Zone of skin (tissue), 1 donor: ENCODE measurements around a stretch of chr22.

DNA sequence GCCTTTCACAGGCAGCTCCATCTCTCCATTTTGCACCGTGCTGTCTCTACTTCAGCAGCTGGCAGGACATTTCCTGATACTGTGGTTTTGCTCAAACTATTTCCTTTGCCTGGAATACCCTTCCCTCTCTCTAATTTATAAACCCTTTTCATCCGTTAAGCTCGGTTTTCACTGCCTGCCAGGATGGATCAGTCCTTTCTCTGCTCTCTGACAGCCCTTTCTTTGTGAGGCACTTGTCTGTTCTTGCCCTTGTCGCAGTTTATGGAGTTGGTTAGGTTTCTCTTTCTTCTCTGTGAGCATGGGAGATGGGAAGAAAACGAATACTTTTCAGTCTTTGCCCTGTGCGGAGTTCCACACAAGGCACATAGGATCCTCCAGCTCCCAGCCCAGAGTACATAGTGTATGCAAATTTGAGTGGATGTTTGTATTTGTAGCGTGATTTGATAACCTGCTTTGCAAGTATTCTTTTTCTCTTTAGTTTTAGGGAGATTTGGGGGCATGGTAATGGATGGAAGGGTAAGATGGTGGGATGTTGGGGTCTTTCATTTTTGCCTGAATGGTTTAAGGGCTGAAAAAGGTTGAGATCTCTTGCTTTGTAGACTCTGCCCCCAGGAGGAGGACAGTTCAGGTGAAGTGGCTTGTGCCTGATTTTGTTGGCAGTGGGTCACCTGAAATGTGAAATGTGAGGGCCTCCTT lies 13.9 kb downstream of the SREBF2 start:
- RRBS = no CpG with 5 or more reads among the region's 7 CpGs

DNA sequence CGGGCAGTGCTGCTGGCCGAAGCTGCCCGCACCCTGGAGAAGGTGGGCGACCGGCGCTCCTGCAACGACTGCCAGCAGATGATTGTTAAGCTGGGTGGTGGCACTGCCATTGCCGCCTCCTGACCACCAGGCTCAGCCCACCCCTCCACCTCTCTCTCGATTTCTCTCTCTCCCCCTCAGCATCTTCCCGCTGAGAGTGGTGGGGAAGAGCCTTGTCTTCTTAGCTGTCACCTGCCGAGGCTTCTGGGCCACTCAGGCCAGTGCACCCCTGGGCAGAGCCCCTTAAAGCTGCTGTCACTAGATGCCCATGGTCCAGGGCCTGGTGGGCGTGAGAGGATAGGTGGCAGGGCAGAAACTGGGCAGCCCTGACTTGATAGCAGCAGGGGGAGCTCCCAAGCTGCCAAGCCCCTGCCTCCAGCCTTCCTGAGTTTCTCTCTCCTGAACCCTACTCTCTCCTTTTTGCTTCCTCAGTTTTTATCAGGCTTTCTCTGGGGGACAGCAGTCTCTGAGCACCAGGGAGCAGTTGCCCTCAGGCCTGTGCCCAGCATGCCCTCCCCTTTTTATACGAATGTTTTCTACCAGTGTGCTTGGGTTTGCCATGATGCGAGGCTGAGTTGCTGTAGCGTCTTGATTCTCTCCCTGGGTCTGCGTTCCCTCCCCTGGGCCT lies 9.2 kb downstream of the SHISA8 start:
- RRBS = 97% methylated on average over 5 of the region's 16 CpGs

GRCh38 chr22:41908101-41908874 lies 6.6 kb downstream of the SHISA8 start:
- RRBS = no CpG with 5 or more reads among the region's 6 CpGs

DNA sequence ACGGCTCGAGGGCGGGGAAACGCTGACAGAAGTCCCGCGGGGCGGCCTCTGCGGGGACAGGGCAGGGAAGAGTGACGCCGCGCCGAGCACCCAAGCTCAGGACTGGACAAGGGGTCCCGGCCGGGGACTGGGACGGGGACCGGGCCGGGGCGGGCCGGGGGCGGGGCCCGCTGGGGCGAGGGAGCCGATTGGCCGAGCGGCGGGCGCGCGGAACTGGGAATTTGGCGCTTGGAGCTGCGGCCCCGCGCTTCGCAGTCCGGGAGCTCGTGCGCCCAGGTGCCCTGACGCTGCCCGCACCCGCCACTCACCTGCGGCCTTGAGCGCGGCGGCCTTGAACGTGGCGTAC lies 4.8 kb downstream of the SHISA8 start:
- RRBS = 1% methylated on average over 11 of the region's 46 CpGs

DNA sequence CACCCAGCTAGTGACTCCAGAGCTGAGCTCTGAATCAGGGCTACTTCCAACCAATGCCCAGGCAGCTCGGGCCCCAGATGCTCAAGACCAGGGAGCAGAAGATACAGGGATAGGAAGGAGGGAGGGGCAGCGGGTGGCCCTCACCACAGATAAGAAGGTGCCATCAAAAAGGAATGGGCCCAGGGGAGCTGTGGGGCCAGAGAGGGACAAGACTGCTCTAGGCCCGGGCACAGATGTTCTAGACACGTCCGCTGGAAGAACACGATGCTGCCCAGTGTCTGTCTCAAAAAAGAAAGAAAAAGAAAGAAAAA lies 7.5 kb downstream of the CENPM start:
- RRBS = no CpG with 5 or more reads among the region's 6 CpGs

DNA sequence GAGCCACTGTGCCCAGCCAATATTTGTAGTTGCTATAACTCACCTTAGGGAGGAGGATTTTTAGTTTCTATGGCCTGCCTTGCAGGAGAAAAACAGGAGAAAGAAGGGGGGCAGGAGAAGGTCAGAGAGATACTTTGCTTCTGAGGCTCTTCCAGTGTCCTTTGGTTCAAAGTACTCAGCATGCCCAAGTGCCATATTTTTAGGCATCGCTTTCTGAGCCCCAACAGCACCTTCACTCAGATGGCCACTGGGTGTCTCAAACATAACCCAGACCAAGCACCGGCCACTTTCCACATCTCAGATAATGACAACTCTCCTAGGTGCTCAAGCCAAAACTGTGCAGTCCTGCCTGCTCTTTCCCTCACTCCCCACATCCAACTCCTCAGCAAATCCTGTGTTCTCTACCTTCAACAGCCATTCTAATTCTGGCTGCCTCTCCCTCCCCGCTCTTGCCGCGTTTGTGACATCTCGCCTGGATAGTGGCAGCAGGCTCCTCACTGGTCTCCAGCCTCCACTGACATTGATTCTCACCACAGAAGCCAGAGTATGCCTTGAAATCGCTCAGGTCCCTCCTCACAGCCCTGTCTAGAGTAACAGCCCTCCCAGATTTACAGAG lies 1.5 kb upstream of the PHETA2 start:
- RRBS = no CpG with 5 or more reads among the region's 7 CpGs

DNA sequence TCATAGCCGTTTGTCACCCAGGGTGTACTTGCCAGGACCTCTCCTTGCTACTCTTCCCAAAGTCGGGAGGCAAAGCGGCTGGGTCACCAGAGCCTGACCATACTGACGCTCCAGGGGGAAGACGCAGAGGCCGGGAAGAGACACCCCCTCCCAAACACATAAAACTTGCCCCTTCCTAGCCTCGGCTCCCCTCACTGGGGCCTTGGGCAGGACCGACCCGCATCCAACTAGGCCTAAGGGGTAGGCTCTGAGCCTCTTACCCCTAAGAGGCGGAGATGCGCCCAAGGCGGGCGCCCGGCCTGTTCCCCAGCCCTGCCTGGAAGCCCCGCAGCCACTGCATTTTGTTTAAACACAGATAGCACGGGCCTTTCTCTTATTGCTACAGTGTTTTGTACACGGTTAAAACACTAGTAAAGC lies 483 bp upstream of the SMDT1 start:
- RRBS = no CpG with 5 or more reads among the region's 17 CpGs

GRCh38 chr22:42082289-42082788 lies 2.8 kb downstream of the SMDT1 start:
- RRBS = no CpG with 5 or more reads among the region's 8 CpGs

DNA sequence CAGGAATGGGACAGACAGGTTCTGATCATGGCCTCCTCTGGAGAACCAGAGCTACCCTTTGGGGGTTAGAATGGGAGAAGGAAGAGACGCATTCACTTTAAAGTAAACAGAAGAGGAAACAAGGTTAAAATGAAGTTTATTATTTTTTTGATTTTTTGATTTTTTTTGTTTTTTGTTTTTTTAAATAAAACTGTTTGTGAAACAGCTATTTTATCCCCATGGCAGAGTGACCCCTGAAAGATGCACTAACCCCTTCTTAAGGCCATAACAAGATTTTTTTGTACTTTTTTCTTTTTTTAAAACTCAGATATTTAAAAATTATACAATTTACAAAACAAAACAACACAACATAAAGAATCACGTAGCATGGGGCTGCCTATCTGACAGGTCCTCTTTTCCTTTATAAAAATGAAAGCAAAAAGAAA lies 29.3 kb upstream of the CYP2D6 start:
- RRBS = no CpG with 5 or more reads among the region's 2 CpGs

DNA sequence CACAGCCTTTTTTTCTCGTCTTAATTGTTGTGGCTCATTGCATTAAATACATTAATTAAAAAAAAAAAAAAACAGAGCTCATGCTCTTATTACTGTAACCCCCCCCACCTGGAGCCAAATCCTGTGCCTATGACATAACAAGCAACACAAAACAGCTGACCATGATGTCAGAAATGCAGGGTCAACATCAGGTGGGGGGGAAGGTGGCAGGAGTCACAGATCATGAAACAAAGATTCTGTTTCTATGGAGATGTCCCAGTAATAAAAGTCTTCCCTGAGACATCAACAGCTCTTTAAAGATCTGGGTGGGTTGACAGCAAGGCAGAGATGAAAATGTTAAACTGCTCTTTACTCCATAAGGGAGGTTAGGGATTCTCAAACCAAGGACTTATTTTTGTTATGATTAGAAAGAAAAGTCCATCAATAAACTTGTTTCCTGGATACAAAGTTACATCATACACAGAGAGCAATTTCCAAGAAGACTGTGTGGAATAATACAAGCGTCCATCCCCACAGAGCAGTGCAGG lies 42.6 kb upstream of the CYP2D6 start:
- RRBS = no CpG with 5 or more reads among the region's 2 CpGs

GRCh38 chr22:42279377-42279871 lies 9.0 kb upstream of the TCF20 start:
- RRBS = no CpG with 5 or more reads among the region's 11 CpGs

DNA sequence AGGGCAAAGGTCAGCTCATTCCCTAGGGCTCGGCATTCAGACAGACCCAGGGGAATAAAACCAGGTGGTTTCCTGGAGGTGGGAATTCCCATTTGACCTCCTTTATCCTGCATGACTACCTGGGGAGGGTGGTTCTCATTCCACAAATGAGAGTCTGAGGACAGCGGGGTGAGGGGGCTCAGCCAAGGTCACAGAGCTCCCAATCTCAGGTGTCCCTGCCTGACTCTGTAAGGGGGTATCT lies 22.8 kb upstream of the TCF20 start:
- RRBS = no CpG with 5 or more reads among the region's 2 CpGs

DNA sequence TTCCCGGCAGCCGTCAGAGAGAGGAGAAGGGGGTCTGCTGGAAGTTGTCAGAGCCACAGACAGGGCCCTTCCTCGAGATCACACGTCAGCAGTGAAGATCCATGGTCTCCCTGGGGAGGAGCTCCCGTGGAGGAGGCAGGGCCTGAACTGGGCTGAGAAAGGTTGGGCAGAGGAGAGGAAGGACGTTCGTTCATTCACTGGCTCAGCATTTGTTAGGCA lies 51.8 kb upstream of the TCF20 start:
- RRBS = no CpG with 5 or more reads among the region's 7 CpGs

DNA sequence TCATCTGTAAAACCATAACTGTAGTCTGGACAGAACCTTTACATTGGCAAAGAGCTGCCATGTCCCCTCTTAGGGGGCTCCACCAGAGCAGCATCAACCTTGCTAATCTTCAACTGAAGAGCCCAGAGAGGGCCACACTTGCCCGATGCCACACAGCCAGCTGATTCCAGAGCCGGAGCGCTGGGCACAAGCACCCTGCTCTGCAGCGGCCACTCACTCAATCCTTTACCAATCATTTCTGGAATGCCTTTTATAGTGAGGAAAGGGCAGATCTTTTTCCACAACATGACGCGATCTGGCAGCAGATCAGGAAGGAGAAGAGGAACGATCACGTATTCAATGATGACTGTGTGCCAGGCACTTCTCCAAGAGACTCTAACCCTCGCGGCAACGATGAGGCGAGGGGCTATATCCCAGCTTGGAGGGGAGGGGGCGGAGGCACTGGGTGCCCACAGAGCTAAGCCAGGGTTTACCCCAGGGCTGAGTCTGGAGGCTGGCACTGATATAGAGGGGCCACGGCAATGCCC lies 56.3 kb upstream of the TCF20 start:
- RRBS = no CpG with 5 or more reads among the region's 14 CpGs

- RRBS = no CpG with 5 or more reads among the region's 12 CpGs
These were observed 67.7 kb downstream of the NFAM1 start for GRCh38 chr22:42364487-42365016.

- RRBS = no CpG with 5 or more reads among the region's 22 CpGs
These were observed 35.6 kb downstream of the NFAM1 start for GRCh38 chr22:42396462-42397196.

DNA sequence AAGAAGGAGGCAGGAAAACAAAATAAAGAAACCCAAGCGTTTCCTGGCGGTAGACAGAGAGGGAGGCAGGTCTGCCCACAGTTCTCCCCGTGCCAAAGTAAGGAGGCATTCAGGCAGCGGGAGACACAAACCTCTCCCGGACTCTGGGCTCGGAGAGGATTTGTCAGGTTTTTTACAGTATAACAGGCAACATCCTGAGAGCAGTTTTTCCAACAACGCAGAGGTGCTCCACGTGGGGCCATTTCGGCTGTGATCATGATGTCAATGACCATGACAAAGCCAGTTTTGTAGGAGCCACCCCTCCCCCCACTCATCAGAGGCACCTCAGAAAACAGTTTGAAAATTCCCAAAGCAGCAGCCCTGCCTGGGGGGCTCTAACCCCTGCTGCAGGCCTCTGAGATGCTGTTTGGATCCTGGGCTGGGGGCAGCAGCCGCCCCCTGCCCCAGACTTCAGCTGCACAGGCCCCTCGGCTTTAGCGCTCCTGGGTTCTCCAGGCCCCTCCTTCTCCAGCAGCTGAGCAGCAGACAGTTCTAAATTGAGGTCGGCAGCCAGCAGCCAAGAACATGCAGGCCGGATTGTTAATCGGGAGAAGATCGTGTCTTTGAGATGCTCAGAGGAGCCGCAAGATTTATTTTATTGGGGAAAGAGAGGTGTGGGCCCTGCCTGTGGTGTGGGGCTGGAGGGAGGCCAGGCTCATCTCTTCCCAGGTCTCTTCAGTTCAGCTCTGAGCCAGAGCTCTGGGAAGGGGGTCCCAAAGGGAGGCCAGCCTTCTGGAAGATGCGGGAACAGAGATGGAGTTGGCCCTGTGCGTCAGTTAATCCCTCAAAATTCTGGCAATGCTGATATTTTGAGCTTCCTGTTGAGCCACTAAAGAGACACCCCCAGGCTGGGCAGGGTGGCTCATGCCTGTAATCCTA lies 19.3 kb downstream of the NFAM1 start:
- RRBS = no CpG with 5 or more reads among the region's 19 CpGs

- RRBS = no CpG with 5 or more reads among the region's 8 CpGs
These were observed 27.5 kb upstream of the NFAM1 start for GRCh38 chr22:42459721-42460146.

- RRBS = no CpG with 5 or more reads among the region's 12 CpGs
These were observed 22.1 kb upstream of the CYB5R3 start for GRCh38 chr22:42671291-42671704.

DNA sequence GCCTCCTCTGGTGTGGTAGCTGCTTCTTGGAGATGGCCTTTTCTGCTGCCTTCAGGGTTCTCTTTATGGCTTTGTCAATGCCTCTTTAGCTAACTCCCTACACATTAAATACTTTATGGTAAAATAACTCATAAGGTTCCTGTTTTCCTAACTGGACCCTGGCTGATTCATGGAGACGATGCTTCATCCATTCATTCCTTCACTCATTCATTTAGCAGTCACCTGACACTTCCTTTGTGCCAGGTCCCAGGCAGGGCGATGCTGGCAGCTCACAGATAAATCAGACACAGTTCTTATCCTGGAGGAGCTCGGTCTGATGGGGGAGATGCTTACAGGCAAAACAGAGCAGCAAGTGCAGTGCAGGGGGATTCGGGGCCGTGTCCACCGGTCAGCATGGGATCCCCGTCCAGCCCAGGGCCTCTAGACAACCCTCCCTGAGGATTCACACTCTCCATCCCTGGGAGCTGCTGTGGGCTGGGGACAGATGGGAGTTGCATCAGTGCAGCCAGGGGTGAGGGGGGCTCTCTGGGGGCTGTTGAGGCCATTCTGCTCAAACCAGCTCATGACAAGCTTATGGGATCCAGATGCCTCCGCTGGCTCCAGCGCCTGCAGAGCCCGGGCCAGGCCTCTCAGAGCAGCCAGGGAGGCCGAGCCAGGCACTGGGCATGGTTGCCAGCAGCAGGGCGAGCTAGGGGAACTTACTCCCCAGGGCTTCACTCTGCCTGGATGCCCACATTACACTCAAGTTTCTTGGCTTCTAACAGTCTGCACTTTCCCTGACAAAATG lies 34.2 kb upstream of the CYB5R3 start:
- RRBS = no CpG with 5 or more reads among the region's 12 CpGs